ENCODE measurements around the gene PAH.

GRCh38 chr12:102342597-102343134 is 137.7 kb downstream of the IGF1 start:
- RRBS, 2 experiments, result no CpG with 5 or more reads among the region's 3 CpGs

- RRBS, 2 experiments, result no CpG with 5 or more reads among the region's 11 CpGs
These were observed 60.9 kb downstream of the IGF1 start for GRCh38 chr12:102419395-102419902.

- RRBS, 2 experiments, result no CpG with 5 or more reads among the region's 3 CpGs
These were observed 50.6 kb downstream of the IGF1 start for GRCh38 chr12:102429604-102430313.

GRCh38 chr12:102917037-102917937 is at the start of gene PAH:
Gene PAH (minus strand): TSS chr12:102917244.
- RRBS, 2 experiments, result 16% methylated on average over 5 of the region's 32 CpGs; no CpG with 5 or more reads in 1 of the 2 experiments

DNA sequence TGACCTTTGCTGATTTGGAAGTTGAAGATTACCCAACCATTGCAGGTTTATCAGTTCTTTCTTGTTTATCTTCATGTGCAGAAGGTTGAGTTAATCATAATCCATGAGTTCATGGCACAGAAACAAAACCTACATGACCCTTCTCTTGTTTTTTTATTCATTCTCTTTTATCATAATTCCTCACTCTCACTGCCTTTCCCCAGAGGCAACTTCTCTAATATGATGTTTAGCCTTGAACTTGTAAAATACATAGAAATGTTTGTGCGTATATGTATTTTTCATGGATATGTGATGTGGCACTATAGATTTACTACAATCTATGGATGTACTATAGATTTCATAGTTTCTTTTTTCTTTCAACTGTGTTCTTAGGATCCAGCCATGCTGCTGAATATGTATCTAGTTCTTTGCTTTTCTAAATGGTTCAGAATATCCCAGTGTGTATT is 3.4 kb upstream of the PAH start:
- RRBS, 2 experiments, result no CpG with 5 or more reads among the region's 1 CpG

- RRBS, 2 experiments, result no CpG with 5 or more reads among the region's 1 CpG
These were observed 157.1 kb downstream of the ASCL1 start for GRCh38 chr12:103114608-103114966.

- RRBS, 2 experiments, result no CpG with 5 or more reads among the region's 14 CpGs
These were observed 61.7 kb downstream of the C12orf42 start for GRCh38 chr12:103433871-103434620.

- RRBS, 2 experiments, result no CpG with 5 or more reads among the region's 2 CpGs
These were observed 6.8 kb upstream of the STAB2 start for GRCh38 chr12:103580252-103580600.

GRCh38 chr12:103673830-103674438 is 86.9 kb downstream of the STAB2 start:
- RRBS, 2 experiments, result no CpG with 5 or more reads among the region's 12 CpGs

- RRBS, 2 experiments, result 2 to 4% methylated on average over 6 to 8 of the region's 38 CpGs
These were observed 974 bp upstream of the HSP90B1 start for GRCh38 chr12:103929066-103929806.

DNA sequence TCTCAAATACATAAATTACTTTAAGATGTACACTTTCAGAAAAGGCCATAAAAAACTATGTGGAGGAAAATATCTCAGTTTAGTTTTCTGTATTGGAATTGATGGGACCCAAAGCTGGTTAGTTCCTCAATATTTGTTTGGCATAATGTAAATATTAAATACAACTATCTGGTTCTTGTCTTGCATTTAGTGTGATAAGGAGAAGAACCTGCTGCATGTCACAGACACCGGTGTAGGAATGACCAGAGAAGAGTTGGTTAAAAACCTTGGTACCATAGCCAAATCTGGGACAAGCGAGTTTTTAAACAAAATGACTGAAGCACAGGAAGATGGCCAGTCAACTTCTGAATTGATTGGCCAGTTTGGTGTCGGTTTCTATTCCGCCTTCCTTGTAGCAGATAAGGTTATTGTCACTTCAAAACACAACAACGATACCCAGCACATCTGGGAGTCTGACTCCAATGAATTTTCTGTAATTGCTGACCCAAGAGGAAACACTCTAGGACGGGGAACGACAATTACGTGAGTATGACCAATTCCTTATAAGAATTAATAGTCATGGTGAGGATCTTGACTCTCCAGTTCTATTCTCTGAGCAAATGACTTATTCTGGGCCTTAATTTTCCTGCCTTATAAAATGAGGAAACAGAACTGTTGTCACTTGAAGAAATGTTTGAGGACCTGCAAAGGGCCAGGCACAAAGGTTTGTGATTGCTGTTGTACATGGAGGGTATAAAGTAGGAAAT is 3.7 kb downstream of the HSP90B1 start:
- RRBS, 2 experiments, result no CpG with 5 or more reads among the region's 8 CpGs

GRCh38 chr12:103942964-103943431 is 12.8 kb downstream of the HSP90B1 start:
- RRBS, 2 experiments, result no CpG with 5 or more reads among the region's 4 CpGs

- RRBS, 2 experiments, result no CpG with 5 or more reads among the region's 4 CpGs
These were observed 3.2 kb upstream of the UQCC6 start for GRCh38 chr12:103960247-103960677.

GRCh38 chr12:104131741-104132045 is 6.3 kb downstream of the NFYB start:
- RRBS, 2 experiments, result no CpG with 5 or more reads among the region's 3 CpGs

DNA sequence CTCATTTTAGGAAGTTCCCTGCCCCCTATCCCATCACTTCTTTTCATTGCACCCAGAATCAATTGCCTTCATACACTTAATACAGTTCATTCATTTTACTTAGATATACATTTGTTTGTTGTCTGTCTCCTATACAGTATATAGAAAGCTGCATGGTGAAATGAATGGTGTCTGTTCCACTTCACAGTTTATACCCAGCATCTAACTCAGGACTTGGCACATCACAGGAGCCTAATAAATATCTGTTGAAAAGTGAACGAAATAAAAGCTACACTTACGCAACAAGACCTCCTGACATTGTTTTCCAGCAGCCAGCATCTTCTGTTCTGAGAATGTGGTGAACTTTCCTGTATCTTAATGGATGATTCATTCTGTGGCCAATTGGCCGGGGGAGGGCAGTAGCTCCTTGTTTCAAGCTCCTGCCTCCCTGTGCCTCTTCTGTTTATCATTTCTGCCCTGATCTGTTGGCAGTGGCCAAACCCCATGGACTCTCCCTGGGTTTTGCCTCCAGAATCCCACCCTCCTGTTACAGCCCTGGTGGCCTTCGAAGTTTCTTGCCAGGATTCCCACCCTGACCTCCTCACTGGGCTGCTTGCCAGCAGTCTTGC is 38.1 kb upstream of the TXNRD1 start:
- RRBS, 2 experiments, result no CpG with 5 or more reads among the region's 4 CpGs

DNA sequence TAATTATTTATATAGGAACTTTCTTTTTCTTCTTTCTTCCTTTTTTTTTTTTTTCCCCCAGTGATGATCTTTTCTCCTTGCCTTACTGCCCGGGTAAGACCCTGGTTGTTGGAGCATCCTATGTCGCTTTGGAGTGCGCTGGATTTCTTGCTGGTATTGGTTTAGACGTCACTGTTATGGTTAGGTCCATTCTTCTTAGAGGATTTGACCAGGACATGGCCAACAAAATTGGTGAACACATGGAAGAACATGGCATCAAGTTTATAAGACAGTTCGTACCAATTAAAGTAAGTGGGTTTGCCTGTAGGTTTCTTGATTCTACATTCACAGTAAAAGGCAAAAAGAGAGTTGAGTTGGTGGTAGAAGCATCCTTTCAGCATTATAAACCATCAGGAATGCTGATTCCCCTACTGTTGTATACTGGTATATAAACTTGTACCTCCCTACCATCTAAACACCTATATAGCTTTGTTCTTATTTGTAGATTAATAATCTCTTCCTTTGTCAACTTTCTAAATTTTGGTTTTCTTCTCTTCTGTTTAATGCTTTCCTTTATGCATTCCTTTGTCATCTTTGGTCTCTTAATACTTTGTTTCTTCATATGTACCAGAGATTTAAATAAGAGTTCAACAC is 17.6 kb downstream of the EID3 start:
- RRBS, 2 experiments, result no CpG with 5 or more reads among the region's 5 CpGs

DNA sequence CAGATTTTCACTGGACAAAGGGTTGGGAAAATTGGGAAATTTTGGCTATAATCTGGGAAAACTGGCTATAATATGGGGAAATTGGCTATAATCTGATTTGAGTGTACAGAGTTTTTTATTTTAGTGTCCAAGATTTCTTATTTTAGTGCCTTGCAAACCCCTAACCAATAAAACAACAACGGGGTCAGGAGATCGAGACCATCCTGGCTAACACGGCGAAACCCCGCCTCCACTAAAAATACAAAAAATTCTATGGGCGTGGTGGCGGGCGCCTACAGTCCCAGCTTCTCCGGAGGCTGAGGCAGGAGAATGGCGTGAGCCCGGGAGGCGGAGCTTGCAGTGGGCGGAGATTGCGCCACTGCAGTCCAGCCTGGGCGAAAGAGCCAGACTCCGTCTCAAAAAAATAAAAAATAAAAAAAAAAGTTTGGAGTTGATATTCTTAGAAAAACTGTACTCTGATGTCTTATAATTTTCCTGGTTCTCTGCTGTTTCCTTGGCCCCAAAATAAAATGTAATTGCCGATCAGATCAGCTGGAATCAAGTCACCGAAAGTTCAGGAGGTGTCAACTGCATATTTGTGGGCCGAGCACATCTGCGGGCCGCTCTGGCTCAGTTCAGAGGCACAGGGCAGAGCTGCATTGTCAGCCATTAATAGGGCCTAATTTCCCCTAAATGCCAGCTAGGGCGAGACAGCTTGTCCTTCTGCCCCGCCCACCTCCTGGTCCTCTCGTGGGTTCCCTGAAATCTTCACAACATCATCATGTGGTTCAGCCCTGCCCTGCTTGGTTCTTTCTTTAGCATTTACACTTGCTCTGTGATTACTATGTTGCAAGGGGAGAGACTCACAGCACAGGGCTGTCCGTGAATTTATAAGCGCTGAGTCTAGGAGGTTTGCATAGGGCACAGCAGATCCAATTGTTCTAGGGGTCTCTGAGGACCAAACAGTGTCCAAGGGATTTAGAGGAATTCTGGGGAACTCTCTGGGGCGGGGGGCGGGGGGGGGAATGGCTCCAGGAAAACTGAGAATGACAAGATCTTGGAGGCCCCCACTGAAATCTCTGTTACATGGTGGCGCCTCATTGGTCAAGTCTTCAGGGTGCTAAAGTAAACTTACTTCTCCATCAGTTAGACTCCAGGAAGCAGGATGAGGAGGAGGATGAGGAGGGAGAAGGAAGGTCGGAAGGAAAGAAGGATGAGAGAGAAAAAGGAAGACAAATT is 148.8 kb downstream of the CHST11 start:
- RRBS, 2 experiments, result no CpG with 5 or more reads among the region's 30 CpGs

DNA sequence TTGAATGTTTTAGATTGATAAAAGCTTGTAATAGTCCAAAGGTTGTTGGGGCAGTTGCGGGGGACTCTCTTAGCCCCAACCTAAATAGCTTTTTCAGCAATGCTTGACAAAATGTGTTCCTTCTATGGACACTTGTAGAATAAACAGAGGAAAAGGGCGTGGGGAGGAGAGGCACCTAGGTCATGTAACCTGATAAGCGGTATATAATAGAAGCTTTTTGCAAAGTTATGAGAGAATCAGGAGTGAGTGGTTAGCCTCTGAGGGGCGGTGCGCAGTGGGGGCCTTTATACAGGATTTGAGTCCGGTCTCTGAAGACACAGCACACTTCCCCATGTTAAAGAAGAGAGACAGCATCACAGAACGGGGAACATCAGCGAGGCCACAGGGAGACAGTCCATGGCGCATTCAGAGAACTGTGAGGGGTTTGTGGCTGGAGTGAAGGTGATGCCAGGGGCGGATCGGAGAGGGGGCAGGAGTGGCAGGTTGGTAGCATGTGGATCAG is 150.6 kb downstream of the CHST11 start:
- RRBS, 2 experiments, result no CpG with 5 or more reads among the region's 11 CpGs

All from Panc1 (cell line).